Kidney (tissue), 2 donors: ENCODE measurements around a stretch of chr9.

- PRO-cap = bidirectional peak, plus-strand start at chr9:41741351, minus-strand start at chr9:41741110
- RRBS = no CpG with 5 or more reads among the region's 4 CpGs
Observed at GRCh38 chr9:41740987-41741244, 388.3 kb downstream of the CNTNAP3B start.

- PRO-cap = no peak
- RRBS = no CpG with 5 or more reads among the region's 6 CpGs
Observed at GRCh38 chr9:42792062-42792498, 608.6 kb downstream of the SPATA31A6 start.

DNA sequence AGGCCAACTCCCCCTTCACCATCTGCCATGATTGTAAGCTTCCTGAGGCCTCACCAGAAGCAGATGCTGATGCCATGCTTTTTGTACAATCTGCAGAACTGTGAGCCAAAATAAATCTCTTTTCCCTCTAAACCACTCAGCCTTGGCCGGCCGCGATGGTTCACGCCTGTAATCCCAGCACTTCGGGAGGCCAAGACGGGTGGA, 1480.4 kb downstream of the SPATA31A7 start:
- PRO-cap = no peak
- RRBS = no CpG with 5 or more reads among the region's 6 CpGs

- PRO-cap = no peak
- RRBS = no CpG with 5 or more reads among the region's 7 CpGs
Observed at GRCh38 chr9:63333052-63333716, 1951.8 kb downstream of the FOXD4L5 start.

DNA sequence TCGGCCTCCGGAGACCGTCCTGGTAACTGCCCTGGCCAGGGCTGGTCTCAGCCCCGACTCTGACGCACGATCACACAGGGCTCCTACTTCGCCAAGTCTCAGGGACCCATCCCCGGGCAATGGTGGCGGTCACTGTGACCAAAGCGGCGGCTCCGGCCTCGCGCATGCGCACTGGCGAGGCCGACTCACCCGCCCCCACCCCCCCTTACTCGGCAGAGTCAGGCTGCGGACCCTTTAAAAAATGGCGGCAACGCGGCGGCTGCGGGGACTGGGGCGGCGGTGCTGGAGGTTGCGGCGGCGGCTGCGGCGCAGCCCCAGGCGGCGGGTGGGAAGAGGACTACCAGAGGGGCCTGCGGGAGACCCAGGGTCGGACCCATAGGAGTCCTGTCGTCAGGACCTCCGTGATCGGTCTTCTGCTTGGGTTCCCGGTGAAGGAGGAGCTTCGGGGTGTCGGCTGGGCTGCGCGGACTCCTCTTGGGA, 1581.3 kb downstream of the FOXD4L5 start:
- PRO-cap = no peak
- RRBS = 82% methylated on average over 4 of the region's 44 CpGs

GRCh38 chr9:63780895-63781248, 1504.1 kb downstream of the FOXD4L5 start:
- PRO-cap = no peak
- RRBS = no CpG with 5 or more reads among the region's 12 CpGs

DNA sequence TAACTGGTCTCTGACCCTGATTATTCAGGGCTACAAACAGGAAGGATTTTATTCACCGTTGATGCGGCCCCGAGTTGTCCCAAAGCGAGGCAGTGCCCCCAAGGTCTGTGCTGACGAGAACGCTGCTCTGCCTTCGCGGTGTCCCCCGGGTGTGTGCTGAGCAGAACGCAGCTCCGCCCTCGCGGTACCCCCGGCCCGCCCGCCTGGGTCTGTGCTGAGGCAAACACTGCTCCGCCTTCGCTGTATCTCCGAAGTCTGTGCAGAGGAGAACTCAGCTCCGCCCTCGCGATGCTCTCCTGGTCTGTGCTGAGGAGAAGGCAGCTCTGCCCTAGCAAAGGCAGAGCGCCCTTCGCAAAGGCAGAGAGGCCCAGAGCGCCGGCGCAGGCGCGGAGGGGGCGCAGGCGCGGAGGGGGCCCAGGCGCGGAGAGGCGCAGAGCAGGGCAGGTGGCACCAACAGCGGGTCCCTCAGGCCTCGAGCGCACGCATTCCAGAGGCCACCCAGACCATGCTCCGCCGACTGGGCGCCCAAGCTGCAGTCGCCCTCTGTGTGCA, 1503.6 kb downstream of the FOXD4L5 start:
- PRO-cap = unidirectional peak, plus-strand start at position 369 of the sequence
- RRBS = no CpG with 5 or more reads among the region's 43 CpGs

DNA sequence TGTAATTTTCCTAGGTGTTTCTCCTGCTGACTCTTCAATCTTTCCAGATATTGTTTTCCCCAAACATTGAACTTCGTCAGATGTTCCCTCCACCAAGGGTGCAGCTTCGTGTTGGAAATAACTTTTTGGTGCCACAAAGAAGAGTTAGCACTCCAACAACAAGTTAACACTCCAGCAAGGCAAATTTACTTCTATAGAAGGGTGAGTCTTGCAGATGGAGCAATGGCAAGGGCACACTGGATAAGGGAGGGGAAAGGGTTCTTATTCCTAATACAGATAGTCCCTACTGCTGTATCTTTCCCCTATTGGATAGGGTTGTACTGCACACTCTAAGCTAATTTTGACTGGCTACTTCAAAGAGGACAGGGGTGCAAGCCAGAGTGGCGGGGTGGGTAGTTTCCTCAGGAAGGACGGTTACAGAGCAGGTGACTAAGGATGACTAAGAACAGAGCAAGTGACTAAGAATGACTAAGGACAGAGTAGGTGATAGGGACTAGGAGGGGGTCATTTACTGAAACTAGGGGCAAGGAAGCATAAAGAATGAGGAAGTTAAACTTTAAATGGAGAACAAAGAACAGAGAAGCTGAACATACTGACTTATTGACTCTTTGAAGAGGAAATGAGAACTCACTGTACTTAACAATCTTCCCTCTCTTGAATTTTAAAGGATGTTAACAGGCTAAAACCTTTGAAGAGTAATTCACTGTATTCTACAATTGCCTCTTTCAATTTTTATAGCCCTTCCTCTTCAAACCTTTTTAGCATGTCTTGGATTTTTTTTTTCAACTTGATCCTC, 414.5 kb downstream of the FOXD4L5 start:
- PRO-cap = no peak
- RRBS = no CpG with 5 or more reads among the region's 4 CpGs

DNA sequence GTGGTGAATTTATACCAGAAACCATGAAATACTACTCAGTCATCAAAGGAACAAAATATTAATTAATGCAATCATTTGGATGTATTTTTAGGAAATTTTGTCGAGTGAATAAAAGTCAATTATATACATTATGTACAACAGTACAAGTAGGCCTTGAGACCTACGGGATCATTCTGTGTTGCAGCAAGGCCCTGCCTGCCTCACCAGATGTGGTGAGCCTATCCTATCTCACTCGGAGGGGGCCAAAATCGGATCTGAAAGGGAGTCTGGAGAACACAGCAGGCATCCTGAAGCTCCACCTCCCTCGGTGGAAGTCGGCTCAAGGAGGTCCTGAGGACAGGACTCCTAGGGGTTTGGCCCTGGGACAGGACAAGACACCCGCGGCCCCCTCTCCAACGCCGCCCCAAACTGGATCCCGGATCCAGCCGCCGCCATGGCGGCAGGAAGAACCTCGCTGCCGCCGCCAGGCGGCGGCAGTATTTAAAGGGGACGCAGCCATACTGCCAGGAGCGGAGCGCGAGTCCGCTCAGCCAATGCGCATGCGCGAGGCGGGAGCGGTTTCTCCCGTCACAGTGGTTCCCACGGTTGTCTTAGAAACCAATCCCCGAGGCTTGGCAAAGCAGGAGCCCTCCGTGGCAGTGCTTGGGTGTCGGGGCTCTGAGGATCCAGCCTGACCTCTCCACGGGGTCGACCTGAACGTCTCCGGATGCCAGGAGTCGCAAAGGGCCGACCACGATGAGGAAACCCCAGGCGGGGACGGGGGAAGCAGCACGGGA, 97.8 kb upstream of the FOXD4L5 start:
- PRO-cap = no peak
- RRBS = no CpG with 5 or more reads among the region's 44 CpGs

GRCh38 chr9:65676256-65676713, 557 bp downstream of the ZNG1E start:
- PRO-cap = no peak
- RRBS = no CpG with 5 or more reads among the region's 11 CpGs

GRCh38 chr9:65714613-65715184, 22.2 kb upstream of the FOXD4L4 start:
- PRO-cap = no peak
- RRBS = no CpG with 5 or more reads among the region's 18 CpGs

DNA sequence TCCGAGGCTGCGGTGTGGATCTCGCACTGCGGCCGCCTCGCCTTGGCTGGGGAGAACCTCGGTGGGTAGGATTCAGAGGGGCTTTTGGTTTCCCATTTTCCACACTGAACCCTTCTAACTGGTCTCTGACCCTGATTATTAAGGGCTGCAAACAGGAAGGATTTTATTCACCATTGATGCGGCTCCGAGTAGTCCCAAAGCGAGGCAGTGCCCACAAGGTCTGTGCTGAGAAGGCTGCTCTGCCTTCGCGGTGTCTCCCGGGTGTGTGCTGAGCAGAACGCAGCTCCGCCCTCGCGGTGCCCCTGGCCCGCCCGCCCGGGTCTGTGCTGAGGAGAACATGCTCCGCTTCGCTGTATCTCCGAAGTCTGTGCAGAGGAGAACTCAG, 530.7 kb downstream of the FOXD4L4 start:
- PRO-cap = no peak
- RRBS = no CpG with 5 or more reads among the region's 23 CpGs

- PRO-cap = no peak
- RRBS = no CpG with 5 or more reads among the region's 6 CpGs
Observed at GRCh38 chr9:66942325-66943248, 42.1 kb downstream of the ZNF658 start.

DNA sequence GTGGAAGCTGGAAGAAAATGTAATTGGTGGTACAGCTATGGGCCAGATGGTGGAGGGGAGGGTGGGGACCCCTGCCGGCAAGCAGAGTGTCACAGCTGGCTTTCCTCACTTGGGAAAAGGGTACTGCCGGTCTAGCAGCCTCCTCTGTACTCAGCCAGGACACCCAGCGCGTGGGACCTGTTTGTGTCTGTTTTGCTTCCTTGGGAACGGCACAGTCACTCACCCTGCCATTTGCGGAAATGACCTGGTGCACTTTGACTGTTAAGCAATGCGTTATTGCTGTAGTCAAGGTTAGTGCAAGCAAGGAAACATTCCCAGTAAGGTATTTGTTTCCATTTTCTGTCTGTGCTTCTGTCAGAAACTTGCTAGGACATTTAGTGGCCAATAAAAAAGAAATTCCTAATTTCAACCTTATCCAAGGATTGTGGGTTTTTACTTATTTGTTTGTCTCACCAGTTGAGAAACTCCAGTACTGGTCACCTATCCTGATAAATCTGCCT, 10.0 kb downstream of the TMEM252 start:
- PRO-cap = unidirectional peak, minus-strand start at position 152 of the sequence
- RRBS = 20% methylated on average over 1 of the region's 7 CpGs

DNA sequence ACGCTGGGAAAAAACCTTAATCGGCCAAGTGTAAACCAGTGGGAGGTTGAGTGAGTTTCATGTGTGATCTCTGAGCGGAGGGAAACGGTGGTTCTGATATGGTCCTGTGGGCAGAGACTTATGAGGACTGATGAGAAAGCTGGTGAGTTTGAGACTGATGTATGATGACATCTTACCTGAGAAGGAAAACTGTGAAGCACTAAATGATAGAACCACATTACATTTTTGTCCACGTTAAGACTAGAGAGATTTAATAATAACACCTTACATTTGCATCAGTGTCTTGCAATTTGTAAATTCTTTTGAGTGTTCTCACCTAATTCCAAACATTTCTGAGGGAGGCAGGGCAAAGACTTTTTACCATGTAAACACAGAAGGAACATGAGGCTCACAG, 2.0 kb downstream of the PIP5K1B start:
- PRO-cap = no peak
- RRBS = no CpG with 5 or more reads among the region's 5 CpGs

DNA sequence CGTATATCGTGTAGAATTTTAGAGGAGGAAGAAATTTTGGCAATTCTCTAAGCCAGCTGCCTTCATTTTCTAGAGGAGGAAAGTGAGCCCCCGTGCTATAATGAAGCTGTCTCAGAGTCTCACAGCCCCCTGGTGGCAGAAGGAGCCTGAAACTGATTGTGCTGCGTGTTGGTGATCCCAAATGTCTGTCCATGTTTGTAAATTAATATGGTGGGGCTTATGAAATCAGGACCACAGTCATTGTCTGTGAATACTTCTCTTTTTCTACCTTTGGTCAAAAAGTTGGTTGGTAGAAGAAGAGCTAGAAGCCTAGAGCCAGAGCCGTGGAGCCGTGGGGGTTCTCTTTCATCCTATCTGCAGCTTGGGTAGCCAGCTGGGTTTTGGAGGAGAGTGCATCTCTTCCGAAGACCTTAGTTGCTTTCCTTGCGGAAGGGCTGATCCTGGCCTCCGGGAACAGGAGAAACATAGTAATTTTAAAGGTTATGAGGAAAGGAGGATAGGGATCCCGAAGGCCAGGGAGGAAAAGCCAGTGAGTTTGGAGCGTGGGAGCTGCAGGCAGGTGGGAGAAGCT, 65.3 kb downstream of the PABIR1 start:
- PRO-cap = no peak
- RRBS = no CpG with 5 or more reads among the region's 11 CpGs

GRCh38 chr9:68894303-68894769, 114.5 kb downstream of the PABIR1 start:
- PRO-cap = no peak
- RRBS = no CpG with 5 or more reads among the region's 11 CpGs

DNA sequence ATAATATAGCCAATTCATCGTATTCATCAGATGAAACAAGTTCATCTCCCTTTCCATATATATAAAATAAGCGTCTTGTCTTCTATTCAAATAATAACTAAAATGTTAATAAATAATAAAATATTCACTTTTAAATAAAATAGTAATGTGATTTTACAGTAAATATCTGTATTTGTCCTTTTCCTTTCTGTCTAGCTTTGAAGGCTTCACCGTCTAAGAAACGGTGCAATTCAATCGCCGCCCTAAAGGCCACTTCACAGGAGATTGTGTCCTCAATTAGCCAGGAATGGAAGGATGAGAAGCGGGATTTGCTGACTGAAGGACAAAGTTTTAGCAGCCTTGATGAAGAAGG, 79.2 kb downstream of the PRKACG start:
- PRO-cap = no peak
- RRBS = no CpG with 5 or more reads among the region's 7 CpGs

- PRO-cap = no peak
- RRBS = no CpG with 5 or more reads among the region's 5 CpGs
Observed at GRCh38 chr9:68996512-68996961, 17.4 kb downstream of the PRKACG start.

GRCh38 chr9:69085899-69086464, 50.4 kb downstream of the FXN start:
- PRO-cap = unidirectional peak, plus-strand start at chr9:69086136
- RRBS = no CpG with 5 or more reads among the region's 6 CpGs